Kidney (tissue), 2 donors: ENCODE measurements around a stretch of chr18.

DNA sequence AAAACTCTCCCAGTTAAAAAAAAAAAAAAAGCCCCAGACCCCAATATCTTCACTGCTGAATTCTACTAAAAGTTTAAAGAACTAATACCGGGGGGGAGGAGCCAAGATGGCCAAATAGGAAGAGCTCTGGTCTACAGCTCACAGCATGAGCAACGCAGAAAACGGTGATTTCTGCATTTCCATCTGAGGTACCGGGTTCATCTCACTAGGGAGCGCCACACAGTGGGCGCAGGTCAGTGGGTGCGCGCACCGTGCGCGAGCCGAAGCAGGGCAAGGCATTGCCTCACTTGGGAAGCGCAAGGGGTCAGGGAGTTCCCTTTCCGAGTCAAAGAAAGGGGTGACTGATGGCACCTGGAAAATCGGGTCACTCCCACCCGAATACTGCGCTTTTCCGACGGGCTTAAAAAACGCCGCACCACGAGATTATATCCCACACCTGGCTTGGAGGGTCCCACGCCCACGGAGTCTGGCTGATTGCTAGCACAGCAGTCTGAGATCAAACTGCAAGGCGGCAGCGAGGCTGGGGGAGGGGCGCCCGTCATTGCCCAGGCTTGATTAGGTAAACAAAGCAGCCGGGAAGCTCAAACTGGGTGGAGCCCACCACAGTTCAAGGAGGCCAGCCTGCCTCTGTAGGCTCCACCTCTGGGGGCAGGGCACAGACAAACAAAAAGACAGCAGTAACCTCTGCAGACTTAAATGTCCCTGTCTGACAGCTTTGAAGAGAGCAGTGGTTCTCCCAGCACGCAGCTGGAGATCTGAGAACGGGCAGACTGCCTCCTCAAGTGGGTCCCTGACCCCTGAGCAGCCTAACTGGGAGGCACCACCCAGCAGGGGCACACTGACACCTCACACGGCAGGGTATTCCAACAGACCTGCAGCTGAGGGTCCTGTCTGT lies 192.8 kb downstream of the AKAIN1 start:
- PRO-cap = no peak
- RRBS = no CpG with 5 or more reads among the region's 32 CpGs

GRCh38 chr18:5294444-5294673 lies 1.2 kb downstream of the ZBTB14 start:
- PRO-cap = unidirectional peak, plus-strand start at chr18:5294622
- RRBS = no CpG with 5 or more reads among the region's 4 CpGs

- PRO-cap = bidirectional peak, plus-strand start at chr18:5296629, minus-strand start at chr18:5296625
- RRBS = 2% methylated on average over 7 of the region's 19 CpGs
These were observed 976 bp upstream of the ZBTB14 start for GRCh38 chr18:5296575-5296829.

DNA sequence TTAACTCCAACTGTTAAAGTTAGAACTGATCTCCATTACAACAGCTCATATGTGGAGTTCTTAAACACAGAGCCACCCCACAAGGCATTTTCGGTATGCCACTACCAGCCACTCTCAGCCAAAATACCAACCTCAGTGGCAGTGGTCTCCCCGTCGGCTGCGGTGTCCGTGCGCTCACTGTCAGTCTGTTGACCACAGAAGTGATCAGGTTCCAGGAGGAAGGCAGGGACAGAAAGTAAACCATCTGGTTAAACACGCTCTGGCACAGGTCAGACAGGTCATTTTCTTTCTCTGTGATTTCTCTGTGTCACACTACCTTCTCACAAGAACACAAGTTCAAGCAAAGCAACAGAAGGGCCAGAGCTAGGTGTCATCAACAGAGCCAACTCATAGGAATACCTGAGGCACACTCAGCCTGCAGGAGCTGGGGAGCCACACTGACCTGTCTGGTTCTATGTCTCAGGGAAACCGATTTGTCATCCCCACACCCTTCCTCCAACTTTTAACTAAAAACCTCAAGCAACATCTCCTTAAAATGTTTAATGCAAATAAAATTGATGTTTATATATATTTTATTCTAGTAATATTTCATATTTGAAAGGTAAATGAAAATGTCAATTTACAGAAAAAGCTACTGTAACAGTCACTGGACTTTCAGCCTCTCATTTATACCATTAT lies 115.0 kb upstream of the ZBTB14 start:
- PRO-cap = no peak
- RRBS = no CpG with 5 or more reads among the region's 8 CpGs

DNA sequence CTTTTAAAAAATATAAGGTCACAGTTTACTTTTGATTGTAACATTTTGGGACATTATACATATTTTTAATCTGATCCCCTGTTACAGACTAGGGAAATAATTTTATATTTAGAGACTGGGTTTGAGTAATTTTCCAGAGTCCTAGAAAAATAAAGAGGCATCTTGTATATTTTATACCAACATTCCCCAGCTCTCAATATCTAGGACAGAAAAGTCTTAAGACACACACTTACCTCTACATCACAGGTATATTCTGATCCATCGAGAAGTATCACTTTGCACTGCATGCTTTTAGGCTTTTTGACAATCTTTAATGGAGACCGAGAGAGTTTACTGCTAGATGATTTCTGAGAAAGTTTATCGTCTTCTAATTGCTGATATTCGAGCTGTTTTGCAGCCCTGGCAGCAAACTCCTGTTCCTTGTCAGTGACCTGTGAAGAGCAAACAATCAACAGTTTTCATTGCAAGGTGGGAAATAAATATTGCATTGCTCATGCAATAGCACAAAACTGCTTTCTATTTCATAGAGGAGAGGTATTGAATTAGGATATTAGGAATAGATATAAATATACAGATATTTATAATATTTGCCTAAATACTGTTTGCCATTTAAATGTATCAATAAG lies 65.7 kb downstream of the EPB41L3 start:
- PRO-cap = no peak
- RRBS = no CpG with 5 or more reads among the region's 4 CpGs

DNA sequence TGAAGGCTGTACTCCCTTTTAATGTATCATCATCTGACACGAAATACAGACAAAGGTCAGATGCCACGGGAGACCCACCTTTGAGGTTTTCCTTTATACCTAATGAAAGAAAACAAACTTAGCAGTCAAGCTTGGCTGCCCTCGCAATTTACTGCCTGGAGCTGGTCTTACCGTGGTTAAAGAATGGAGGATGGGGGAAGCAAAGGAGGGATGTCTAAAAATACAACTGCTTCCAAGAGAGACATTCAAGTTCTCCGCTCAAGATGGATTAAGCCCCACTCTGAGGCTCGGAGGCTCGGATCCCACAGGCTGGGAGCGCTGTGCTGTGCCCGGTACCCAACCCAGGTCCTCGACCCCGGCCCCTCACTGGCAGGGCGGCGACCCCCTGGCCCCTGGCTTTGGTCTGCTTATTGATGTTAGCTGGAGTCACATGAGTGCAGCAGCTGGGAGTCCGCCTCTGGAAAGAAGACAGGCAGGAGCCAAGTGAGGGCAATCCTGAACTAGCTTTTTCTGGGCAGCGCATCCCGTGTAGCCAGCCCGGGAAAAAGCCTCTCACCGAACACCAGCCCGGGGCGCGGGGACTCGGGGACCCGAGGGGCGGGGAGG lies 869 bp downstream of the TMEM200C start:
- PRO-cap = no peak
- RRBS = no CpG with 5 or more reads among the region's 24 CpGs

- PRO-cap = no peak
- RRBS = no CpG with 5 or more reads among the region's 31 CpGs
These were observed 250.8 kb upstream of the TMEM200C start for GRCh38 chr18:6145970-6146752.

DNA sequence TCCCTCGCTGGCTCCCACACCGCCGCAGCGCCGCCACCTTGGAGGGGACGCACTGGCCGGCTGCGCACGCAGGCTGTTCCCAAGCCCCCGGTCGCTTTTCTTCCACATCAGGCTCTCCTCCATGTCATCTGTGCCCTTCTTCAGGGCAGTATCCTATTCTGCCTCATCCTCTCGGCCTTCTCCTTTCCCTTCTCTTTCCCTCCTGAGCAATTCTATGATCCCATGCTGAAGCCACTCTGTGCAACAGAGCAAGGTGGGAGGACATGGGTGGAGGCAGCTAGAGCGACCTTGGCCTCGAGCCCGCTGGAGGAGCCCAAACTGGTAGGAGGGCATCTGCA lies 130.2 kb downstream of the L3MBTL4 start:
- PRO-cap = no peak
- RRBS = 100% methylated on average over 1 of the region's 15 CpGs

- PRO-cap = no peak
- RRBS = no CpG with 5 or more reads among the region's 3 CpGs
These were observed 20.3 kb downstream of the L3MBTL4 start for GRCh38 chr18:6394437-6394713.

DNA sequence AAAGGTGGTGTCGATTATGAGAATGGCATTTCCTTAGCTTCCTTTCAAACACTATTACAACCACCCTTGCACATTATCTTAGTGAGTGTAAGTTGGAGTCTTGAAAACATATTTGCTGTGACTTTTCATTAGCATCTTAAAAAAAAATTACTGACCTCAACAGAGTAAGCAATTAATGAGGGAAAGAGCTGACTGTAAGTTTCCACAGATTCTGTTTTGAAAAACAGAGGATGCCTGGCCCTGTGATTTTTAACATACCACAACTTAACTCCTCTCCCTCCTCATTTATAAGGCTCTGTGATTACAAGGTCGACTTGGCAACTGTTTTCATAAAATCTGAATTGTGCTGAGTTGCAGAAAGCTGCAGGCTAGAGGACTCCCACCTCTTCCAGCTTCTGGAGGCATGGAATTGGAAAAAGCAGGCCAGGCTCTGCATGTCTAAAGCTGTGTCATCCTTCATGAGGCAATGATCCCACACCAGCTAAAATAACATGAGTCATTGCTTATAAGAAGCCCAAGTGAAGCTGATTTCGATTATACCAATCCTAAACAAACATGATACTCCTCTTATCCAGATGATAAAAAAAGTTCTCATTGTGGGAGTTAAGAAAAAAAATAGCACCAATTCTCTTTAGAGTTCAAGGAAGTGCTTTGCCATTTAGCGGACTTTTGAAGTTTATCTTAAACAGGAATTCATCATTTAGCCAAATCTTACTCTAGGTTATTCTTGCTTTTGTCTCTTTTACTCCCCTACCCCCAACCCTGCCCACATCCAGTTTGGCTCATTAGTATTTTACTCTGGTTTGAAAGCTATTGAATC lies 11.7 kb downstream of the ARHGAP28 start:
- PRO-cap = no peak
- RRBS = no CpG with 5 or more reads among the region's 4 CpGs

DNA sequence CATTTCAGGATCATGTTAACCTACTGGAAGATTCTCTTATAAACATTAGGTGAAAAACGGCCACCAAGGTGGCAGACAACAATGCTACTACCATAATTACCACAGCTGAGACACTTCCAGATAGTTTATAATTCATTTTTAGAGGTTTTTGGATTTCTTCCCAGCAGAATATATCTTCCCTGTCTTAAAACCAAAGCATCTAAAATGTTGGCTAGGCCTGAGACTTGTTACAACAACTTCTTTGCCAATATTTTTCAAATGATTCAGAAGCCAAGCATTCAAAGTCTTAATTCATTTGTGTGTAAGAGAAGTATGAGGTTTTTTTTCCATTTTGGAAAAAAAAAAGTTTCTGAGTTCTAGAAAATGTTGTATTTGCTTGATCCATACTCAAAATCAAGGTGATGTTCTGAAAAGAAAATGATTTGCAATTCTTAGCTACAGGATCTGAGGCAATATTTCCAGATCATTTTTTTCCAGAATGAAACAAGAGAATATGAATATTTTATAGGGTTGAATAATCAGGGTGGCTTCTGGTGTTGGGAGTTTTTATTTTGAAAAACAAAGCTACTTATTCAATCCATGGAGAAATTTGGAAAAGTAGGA lies 32.8 kb downstream of the LAMA1 start:
- PRO-cap = no peak
- RRBS = no CpG with 5 or more reads among the region's 1 CpG

- PRO-cap = no peak
- RRBS = no CpG with 5 or more reads among the region's 7 CpGs
These were observed 5.1 kb upstream of the PTPRM start for GRCh38 chr18:7561928-7562505.

DNA sequence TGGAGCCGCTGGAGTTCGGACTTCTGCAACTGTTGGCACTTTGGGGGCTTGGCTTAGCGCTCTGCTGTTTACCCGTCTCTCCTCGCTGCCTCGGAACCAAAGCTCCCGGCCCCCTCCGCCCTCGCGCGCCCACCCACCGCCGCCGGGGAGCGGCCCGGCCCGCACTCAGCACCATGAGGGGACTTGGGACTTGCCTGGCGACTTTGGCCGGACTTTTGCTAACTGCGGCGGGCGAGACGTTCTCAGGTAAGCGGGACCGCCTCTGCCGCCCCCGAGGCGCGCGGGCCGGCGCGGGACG lies 479 bp downstream of the PTPRM start:
- PRO-cap = no peak
- RRBS = 3% methylated on average over 23 of the region's 34 CpGs

- PRO-cap = bidirectional peak, plus-strand start at chr18:7568255, minus-strand start at chr18:7568136
- RRBS = 3% methylated on average over 44 of the region's 66 CpGs
These were observed 890 bp downstream of the PTPRM start for GRCh38 chr18:7567944-7568468.

GRCh38 chr18:7575707-7576062 lies 8.6 kb downstream of the PTPRM start:
- PRO-cap = no peak
- RRBS = no CpG with 5 or more reads among the region's 2 CpGs

DNA sequence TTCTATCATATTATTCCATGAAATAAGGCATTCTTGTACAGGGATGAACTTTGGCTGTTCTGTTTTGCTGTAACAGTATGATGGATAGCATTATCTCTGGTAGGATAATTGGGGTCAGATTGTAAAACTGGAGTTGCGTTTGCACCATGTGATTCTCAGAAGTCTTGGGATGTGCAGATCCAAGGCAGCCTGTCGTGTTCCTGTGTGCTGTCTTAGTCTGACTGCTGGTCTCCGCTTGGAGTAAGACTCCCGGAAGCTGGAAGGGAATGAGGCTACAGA lies 250.4 kb downstream of the PTPRM start:
- PRO-cap = unidirectional peak, plus-strand start at position 215 of the sequence
- RRBS = no CpG with 5 or more reads among the region's 4 CpGs

GRCh38 chr18:8341335-8341819 lies 267.9 kb upstream of the RAB12 start:
- PRO-cap = no peak
- RRBS = no CpG with 5 or more reads among the region's 5 CpGs

GRCh38 chr18:8370620-8371183 lies 238.5 kb upstream of the RAB12 start:
- PRO-cap = no peak
- RRBS = no CpG with 5 or more reads among the region's 1 CpG

DNA sequence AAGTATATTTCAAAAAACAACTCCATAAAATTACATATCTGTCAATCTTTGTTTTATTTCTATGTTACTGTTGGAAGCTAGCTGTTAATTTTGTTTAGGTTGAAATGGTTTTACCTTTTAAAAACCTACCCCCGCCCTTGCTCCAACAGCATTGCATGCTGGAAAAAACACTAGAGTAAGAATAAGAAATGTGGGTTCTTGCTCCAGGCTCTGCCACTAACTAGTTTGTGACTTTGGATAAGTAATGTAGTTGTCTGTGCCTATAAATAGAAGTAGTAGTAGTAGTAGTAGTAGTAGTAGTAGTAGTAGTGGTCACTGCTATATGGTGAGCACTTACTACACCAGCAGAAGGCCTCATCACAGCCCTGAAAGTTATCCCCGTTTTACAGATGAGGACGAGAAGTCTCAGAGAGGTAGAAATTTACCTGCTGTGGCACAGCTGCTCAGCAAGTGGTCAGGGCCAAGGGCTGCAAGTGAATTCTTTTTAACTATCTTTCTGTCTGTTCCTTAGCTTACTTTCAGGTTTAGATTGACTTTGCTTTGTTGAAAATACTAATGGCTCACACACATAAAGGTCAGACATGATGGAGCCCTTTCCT lies 4.4 kb downstream of the RAB12 start:
- PRO-cap = no peak
- RRBS = no CpG with 5 or more reads among the region's 3 CpGs

DNA sequence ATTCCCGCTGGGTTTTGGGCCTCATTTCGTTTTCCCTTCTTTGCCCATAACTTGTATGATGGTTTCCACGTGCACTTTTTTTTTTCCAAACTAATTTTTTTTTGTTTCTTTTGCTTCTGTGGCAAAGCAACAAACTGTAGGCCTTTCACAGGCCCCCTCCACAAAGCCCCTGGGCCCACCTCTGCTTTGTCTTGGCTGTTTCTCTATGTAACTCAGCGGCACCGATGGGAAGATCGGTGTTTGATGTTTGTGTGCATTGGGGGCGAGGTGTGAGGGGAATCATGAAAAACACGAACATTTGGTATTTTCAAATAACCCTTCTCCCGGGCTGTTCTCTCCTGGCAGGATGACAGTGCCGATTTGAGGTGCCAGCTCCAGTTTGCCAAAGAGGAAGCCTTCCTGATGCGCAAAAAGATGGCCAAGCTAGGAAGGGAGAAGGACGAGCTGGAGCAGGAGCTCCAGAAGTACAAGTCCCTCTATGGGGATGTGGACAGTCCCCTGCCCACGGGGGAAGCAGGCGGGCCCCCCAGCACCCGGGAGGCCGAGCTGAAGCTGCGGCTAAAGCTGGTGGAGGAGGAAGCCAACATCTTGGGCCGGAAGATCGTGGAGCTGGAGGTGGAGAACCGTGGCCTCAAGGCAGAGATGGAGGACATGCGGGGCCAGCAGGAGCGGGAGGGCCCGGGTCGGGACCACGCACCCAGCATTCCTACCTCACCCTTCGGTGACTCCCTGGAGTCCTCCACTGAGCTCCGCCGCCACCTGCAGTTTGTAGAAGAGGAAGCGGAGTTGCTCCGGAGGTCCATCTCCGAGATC lies 78.0 kb downstream of the MTCL1 start:
- PRO-cap = no peak
- RRBS = 97% methylated on average over 13 of the region's 31 CpGs